Camera-type eye (tissue), 1 donor: Measurements from ENCODE around the gene WDR35.

DNA sequence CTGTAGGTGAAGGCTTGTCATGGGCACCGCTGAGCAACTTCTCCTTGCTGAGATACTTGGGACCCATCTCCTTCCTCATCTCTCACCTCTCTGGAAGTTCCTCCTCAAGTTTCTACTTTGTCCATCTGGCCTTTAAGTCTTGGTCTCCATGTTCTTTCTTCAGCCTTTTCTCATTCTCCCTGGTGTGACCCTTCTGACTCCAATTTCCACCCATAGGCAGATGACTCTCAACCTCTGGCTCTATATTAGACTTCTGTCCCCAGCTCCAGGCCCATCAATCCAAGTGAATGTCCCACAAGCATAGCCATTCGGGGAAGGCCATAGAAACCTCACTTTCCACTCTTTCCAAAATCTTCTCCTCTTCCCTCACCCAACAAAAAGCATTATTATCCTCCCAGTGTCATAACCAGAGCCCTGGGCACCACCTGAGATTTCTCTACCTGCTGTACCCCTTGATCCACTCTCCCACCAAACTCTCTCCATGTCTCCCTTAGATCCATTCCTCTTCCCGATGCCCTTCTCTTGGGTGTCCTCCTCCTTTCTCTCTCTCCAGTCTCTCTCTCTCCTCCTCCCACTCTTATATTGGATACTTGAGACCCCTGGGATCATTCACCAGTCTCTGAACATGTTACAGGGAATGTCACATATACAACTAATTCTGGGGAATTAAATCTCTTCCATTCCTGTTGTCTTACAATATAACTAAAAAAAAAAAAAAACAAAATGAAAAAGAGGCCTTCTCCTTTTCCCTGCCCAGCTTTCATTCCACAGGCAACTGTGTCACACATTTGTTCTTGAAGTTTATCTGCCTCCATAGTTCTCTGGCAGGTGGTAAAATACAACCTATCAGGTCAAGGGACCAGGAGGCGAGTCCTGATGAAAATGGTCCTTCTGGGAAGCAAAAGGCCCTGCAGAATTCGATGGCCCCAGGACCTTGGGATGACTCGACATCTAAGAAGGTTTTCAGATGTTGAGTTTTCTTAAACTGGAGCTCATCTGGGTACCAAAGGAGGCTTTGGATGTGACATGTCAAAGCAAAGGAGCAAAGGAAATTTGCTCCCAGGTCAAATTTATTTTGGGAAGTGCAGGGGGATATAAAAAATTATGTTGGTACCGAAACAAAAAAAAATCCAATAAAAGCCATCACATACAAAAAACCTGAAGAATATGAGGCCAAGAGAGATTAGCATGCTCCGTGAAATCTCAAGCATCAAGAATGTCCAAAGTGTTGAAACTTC, 59.4 kb downstream of the CYRIA start:
- RAMPAGE, long total RNA, result no peak

DNA sequence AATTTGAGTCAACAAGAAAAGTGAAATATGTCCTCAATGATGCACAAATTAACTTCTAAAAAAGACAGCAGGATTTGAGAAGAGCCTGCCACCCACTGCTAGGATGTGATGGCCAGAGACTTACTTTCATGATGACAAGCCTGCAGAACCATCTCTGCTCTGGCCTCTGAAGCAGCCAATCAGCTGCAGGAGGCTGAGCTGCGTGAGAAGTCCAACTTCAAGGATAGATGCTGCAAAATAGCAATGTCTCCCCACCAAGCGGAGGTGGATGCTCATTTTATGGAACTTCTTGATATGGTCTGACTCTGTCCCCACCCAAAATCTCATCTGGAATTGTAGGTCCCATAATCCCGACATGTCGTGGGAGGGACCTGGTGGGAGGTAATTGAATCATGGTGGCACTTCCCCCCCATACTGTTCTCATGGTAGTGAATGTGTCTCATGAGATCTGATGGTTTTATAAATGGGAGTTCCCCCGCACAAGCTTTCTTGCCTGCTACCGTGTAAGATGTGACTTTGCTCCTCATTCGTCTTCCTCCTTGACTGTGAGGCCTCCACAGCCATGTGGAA, 53.0 kb downstream of the CYRIA start:
- RAMPAGE, long total RNA, result no peak

DNA sequence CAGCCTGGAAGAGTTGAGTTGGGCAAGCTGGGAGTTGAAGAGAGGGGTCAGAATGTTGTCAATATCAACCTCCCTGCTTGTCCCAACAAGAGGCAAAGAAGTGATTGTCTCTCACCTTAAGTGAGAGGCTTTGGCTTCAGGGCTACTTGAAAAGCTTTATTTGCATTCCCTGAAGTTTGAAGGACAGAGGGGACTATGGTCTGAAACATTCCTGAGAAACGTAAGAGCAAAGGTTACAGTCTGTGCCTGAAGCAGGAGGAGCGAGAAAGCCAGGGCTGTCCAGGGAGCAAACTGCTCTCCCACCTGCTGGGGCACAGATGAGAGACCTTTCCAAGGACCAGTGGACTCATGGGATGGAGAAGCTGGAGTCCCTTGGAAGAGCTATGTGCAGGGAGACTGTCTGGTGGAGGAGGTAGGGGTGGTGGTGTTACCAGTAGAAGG, 97.7 kb upstream of the CYRIA start:
- RAMPAGE, long total RNA, result no peak

GRCh38 chr2:18455894-18456235, 104.6 kb downstream of the RDH14 start:
- RAMPAGE, long total RNA, result no peak

DNA sequence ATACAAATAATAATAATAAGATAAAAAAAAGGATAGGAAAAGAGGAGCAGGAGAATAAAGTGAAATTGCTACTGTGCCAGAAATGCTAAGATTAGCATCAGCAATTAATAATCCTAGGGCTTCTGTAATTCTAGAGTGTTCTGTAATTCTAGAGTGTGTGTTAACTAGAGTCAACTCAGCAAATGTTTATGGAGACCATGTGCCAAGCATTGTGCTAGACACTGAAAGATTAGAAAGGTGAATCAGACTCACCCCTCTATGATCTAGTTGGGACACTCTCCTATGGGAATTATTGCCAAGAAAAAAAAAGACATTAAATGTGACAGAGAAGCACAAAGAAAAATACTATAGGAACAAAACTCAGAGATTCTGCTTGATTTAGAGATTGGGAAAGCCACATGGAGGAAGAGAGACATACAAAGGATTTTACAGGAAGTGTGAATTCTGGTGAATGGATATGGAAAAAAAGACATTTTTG, 61.3 kb upstream of the NT5C1B start:
- RAMPAGE, long total RNA, result no peak

- RAMPAGE, long total RNA, result no peak
Measured at GRCh38 chr2:18961884-18962364, 372.6 kb upstream of the NT5C1B start.

DNA sequence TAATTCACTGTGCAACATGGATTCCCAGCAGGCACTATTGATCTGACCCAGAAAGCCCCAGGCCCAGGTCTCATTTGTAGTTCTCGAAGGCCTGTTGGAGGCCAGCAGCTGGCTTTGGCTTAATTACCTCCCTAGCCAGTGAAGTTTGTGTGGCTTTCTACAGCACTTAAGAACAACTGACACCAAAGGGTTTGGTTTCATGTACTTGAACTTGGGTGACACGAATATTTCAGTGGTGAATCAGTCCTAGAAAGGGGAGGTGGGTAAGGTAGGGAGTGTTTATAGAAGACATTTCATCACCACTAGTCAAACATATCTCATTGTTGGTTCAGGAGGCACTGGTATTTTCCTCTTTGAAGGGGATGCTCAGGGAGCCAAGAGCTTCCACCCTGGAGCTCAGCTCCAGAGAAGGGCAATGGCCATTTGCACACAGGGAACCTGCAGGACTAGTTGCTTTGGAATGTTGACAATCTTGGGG, 217.7 kb downstream of the OSR1 start:
- RAMPAGE, long total RNA, result no peak

GRCh38 chr2:19350236-19350825, 8.1 kb downstream of the OSR1 start:
- RAMPAGE, long total RNA, result no peak

DNA sequence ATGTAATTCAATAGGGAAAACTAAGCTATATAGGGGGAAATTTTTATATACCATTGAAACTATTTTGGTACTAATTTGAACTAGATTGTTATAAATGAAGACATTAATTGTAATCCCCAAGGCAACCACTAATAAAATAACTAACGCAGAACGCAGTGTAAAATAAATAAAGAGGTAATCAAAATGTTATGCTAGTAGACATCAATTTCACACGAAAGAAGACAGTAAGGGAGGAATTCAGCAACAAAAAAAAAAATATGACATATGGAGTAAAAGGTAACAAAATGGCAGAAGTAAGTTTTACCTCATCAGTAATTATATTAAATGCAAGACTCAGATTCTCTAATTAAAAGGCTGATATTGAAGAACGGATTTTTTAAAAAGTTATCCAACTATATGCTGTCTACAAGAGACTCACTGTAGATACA, 175.4 kb upstream of the OSR1 start:
- RAMPAGE, long total RNA, result no peak

DNA sequence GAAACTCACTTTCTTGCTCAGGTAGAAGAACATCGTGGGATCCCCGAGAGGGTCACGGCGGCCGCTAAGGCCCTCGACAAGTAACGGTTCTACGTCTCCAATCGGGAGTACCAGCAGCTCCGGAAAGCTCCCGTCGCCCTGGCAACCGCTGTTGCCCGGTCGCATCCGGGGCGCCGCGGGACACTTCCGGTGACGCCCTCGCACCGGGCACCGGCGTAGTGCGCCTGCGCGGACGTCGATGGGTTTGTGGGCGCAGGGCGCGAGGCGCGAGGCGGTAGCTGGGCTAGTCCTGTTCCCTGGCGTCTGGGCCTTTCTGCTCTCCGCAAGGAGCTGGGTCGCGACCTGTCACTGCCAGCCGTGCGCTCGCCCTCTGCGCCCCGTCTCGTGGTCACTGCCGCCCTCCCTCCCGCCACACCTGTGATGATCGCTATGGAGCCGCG, at the start of gene WDR35:
Gene WDR35 (minus strand): TSS at position 123 of the 440 bp plus-strand sequence.
- RAMPAGE, long total RNA, result no peak

DNA sequence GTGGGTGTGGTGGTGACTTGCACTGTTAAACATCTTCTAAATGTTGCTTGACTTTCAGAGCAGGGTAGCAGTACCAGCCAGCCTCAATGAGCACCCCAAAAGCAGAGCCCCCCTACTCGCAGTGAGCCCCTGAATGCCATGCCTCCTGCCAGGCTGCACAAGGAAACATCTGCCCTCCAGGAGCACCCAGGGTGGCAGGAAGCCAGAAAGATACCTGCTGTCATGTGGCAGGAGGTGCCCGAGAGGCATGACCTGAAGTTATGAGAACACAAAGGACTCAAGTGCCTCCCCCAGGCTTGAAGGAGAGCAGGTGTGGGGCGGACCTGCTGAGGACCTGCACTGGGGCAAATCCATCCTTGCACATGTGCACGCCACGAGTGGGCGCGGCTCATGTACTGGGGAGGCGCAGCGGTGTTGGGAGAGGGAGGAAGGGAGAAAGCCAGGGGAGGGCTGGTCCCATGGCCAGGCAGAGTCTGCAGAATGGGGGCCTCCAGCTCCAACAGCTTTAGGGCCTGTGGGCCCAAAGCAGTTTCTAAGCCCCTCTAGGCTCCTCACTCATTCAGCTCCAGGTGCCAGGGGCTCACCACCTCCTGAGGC, 26.9 kb downstream of the SDC1 start:
- RAMPAGE, long total RNA, result no peak

- RAMPAGE, long total RNA, result no peak
Measured at GRCh38 chr2:20212150-20213510, 12.3 kb downstream of the SDC1 start.

DNA sequence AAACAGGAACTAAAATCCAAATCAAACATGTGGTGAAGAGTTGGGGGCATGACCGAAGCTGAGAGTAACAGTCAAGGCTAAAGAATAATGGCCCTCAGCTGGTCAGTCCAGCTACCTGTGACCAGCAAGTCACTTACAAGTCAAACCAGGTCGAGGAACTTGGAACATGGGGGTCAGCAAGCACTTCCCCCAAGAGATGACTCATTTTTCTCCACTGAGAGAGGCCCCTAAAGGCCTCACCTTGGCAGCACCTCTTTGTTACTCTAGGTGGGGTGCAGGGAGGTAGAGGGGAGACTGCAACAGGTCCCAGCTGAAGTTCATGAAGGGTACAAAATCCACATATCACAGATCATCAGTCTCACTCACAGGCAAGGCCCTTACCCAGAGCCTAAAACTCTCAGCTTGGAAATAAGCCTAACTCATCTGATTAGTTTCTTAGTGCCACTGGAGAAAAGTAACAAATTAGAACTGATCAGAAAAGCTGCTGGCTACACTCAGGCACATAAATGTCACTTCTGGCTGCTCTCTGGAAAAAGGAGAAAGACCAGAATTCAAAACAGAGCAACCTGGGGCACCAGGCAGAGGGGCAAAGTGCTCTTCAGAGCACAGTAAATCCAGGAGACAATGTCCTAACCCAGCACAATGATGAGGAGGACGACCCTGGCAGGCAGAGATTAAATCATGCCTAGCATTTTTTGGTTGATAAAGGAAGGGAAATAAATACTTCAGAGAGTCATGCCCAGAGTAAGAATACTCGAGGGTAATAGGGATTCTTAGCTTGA, 3.9 kb downstream of the SDC1 start:
- RAMPAGE, long total RNA, result no peak

GRCh38 chr2:20223806-20224172, 1.1 kb downstream of the SDC1 start:
- RAMPAGE, long total RNA, result no peak

DNA sequence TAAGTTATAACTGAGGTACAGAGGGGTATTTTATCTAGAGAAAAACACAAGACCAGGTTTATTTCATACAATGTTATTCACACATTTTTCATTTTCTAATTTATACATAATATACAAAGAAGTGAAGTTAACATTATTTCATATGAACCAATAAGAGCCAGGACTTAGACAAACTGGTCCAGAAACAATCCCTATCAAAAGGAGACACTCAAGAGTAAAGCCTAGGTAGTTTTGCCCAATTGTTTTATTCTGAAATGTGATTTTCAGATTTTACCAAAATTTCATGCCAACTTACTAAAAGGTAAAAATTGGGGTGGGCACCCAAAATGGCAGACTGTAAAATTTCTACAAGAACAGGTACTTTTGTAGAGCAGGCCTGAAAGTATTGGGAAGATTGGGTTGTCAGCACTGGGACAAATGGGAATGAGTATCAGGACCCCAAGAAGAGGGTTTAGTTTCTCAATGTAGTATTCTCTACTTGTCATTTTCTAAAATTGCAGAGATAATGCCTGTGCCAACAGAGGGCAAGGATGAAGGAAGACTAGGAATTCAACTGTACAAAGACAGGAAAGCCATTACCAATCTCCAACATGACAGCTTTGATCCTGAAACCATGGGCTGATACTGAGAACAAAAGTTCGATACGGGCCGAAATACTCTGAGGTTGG, 23.9 kb upstream of the SDC1 start:
- RAMPAGE, long total RNA, result no peak

DNA sequence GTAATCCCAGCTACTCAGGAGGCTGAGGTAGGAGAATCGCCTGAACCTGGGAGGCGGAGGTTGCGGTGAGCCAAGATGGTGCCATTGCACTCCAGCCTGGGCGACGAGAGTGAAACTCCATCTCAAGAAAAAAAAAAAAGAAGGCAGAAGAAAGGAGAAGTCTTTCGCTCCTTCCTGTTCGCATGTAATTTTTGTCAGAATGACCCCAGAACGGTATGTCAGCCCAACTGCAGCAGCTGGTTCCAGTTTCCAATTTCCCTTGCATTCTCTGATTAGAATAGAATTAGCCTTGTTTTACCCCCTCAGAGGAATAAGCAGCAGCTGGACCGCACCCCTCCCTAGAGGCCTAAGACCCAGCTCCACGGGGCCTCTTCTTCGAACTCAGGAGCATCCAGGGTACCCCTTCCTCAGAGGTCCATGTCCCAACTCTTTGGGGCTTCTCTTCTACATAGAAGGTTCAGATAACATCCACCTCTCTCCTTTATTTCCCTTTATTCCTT, 7.0 kb upstream of the PUM2 start:
- RAMPAGE, long total RNA, result no peak

GRCh38 chr2:20444569-20445161, 2.2 kb upstream of the RHOB start:
- RAMPAGE, long total RNA, result no peak

GRCh38 chr2:20445162-20445869, 1.6 kb upstream of the RHOB start:
- RAMPAGE, long total RNA, result no peak

GRCh38 chr2:20447668-20447981, 751 bp downstream of the RHOB start:
- RAMPAGE, long total RNA, result no peak

- RAMPAGE, long total RNA, result no peak
Measured at GRCh38 chr2:20451143-20451343, 4.2 kb downstream of the RHOB start.